Neural crest cell (in vitro differentiated cells): ENCODE measurements around the genes ASB12, ZC3H12B, EDA2R, NONO and TAF1.

DNA sequence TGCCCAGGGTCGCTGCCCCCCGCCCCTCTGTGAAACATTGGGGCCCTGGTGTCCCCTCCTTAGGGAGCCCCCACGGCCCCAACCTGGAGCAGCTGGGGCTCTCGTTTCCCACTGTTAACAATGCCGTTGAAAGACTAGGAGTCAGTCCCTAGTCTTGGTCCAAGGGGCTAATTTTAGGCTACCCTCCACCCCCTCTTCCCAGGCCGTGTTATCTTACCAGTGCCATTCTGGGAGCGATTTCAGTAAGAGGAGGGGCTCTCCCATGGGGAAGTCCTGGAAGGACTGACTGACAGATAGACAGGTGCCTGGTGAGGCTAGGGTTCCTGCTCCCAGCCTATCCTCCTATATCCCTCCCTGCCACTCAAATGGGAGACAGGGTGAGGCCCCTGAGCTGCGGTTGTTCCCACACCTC lies at the start of gene ASB12:
Gene ASB12 (minus strand): TSS at position 122 of the 412 bp plus-strand sequence.
- PRO-cap, result no peak

GRCh38 chrX:65034021-65034997 lies at the start of gene ZC3H12B:
Gene ZC3H12B (plus strand): TSS chrX:65034826.
- PRO-cap, result bidirectional peak, plus-strand start at chrX:65034826, minus-strand start at chrX:65034735

DNA sequence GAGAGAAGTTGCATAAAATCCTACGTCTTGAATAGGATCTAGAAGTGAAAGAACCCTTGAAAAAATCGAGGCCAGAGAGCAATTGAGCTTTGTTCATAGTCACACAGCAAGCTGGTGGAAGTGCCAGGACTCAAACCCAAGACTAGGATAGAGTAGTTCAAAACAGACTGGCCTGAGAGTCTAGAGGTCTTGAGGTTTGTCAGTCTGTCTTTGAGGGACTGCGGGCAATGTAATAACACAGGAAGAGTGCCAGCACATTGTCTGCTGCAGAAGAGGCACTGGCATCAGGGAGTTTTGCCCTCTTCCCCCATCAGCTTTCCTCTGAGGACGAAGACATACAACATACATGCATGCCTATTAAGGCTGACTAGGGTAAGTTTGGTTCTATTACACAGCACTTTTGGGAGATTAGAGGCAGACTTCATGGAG lies 63.9 kb upstream of the LAS1L start:
- PRO-cap, result no peak

DNA sequence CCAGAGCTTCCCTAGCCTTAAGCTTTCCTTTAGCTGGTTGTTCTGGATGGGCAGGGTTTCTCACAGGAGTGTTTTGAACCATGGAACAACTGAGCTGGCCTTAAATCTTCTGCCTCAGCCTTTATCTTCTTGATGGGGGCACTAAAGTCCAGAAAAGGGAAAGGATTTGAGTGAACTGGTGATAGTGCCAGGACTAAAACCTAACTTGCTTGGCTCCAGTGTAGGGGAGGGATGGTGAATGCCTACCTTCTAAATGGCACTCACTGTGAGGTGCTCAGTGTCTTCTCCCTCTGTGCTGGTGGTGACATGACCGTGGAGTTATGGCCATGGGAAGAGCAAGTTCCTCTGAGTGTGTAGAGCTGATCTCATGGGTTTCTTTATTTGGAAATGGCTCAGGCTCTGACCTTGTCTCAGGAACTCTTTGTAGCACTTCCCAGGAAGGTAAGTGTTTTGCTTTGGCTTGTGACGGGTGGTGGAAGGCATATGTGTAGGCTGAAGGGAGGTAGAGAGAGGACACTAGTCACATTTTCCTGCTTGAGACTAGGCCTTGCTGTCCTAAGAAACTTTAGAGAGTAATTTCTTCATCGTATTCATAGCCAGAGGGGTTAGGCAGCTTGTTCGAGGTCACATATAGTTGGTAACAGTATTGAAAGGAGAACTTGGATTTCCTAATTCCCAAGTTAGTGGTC lies 6.4 kb downstream of the MSN start:
- PRO-cap, result no peak

GRCh38 chrX:65705985-65706944 lies 38.8 kb downstream of the MSN start:
- PRO-cap, result no peak

DNA sequence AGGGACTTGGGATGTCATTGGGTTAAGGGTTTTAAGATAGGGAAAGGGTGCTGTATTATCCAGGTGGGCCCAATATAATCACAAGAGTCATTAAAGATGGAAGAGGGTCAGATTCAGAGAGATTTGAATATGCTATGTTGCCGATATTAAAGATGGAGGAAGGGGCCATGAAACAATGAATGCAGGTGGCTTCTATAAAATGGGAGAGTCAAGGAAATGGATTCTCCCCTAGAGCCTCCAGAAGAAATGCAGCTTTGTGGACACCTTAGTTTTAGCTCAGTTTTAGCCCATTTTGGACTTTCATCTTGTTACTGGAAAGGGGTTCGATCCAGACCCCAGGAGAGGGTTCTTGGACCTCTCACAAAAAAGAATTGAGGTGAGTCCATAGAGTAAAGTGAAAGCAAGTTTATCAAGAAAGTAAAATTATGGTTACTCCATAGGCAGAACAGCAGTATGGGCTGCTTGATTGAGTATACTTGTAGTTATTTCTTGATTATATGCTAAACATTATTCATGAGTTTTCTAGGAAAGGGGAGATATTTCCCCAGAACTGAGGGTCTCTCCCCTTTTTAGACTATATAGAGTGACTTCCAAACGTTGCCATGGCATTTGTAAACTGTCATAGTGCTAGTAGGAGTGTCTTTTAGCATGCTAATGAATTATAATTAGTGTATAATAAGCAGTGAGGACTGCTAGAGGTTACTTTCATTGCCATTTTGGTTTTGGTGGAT lies 76.4 kb downstream of the MSN start:
- PRO-cap, result no peak

DNA sequence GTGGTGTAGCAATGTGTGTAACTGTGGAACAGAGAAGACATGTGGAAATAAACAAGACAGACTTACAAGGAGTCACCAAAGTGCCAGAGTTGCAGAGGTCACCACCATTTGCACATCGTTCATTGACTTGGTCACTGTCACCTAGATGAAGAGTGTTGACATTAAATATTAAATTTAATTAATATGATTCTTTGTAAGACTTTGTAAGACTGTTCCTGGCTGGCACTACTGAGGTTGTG lies 12.2 kb upstream of the VSIG4 start:
- PRO-cap, result no peak

DNA sequence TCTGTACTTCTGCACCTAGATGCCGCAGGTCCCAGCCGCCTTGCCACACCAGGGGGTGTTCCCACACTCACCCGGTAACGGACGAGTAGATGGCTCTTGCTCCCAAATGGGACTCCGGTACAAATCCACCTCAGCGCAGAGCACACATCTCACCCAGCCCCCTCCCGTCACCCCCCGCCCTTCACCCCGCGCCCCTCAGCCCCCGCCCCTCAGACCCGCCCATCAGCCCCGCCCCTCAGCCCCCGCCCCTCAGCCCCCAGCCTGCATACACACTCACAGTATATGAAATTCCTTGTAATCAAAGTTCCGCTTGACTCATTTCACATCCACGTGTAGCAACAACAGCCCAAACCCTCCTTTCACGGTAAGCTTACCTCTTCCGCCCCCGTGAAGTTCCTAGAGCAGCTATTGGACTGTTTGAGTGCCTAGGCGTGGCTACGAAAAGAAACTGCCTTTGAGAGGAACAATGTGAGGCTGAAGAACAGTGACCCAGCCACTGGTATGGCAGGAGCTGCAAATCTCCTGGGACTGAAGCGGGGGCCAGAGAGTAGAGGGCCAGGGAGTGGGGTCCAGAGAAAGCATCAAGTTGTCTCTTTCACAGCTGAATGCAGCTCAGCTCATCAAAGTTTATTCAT lies at the start of gene EDA2R:
Gene EDA2R (minus strand): TSS at position 155 of the 635 bp plus-strand sequence.
- PRO-cap, result bidirectional peak, plus-strand start at position 484 of the sequence, minus-strand start at position 151 of the sequence

DNA sequence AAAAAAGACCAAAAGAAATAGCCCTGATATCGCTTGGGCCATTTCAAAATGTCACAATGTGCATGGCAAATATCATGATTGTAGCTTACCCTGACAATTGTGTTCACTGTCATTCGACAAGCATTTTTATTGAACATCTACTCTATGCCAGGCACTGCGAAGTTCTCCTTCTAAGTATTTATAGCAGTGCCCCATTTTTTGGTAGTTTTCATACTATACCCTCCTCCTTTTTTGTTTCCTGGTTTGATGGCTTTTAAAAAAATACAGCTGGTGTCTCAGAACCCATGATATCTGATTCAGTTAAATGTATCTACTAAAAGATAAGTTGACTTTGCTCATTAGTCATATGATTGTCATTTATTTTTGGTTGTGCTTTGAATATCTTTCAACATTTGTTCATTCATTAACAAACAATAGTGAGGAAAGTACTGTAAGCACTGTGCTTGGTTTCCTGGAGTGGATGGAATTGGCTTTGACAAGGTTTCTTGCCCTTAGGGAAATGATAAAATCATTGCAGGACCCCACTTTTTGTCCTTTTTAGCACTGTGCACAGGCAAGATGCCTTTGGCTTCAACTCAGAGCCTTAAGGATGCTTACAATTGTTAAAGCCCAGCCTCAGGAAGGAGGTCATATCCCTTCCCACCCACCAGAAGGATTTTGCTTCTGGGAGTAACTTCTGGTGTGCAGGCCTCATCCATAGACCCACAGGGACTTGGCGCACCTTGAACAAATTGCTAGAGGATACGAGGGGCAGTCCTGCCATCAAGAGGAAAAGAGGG lies 44.2 kb downstream of the STARD8 start:
- PRO-cap, result no peak

DNA sequence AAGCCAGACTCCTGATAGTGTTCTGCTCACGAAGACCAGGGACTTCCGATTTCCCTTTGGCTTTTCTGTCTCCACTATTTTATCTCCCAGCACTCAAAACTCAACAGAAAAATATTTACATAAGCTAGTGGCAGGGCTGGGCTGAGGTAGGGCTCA lies 34.4 kb upstream of the EFNB1 start:
- PRO-cap, result no peak

- PRO-cap, result unidirectional peak, plus-strand start at chrX:68828088
These were observed 954 bp upstream of the EFNB1 start for GRCh38 chrX:68827861-68828273.

- PRO-cap, result no peak
These were observed 19.6 kb downstream of the EFNB1 start for GRCh38 chrX:68848283-68849032.

DNA sequence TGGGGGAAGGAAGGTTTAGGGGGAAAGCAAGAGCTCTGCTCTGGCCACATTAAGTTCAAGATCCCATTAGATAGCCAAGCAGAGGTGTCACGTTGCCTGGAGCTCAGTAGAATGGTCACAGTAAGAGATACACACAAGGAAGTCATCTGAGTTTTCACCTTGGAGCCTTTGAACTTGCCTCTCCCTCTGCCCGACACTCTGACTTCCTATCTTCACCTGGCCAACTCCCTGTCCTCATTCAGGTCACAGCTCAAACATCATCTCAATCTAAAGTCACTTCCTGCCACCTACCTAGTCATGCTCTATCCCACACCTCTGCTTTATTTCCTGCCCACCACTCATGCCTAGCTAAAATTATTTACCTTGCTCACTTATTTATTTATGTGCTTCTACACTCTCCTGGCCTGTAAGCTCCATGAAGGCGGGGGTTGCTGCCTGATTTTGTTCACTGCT lies 40.1 kb downstream of the EFNB1 start:
- PRO-cap, result no peak

GRCh38 chrX:68894139-68894642 lies 65.4 kb downstream of the EFNB1 start:
- PRO-cap, result no peak

DNA sequence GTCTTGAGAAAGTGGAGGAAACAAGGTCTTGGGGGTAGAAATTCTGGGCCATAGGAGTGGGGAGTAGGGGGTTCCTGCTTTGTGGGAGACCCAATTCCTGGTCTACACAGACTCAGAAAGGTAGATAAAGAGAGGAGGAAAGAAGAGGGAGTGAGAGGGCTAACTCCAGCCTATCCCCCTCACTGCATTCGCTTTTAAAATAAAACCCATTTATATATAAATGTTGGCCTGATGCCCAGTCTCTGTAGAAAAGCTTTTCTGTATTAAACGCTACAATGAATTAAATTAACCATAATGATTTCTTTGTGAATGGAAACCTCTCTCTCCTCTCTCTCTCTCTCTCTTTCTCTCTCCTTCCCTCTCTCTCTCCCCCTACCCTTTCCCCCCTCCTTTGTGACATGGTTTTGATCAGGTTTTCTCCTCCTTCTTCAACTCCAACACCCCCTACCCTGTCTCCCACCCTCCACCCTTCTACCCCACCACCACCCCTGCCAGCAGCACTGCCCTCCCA lies 34.8 kb downstream of the PJA1 start:
- PRO-cap, result no peak

DNA sequence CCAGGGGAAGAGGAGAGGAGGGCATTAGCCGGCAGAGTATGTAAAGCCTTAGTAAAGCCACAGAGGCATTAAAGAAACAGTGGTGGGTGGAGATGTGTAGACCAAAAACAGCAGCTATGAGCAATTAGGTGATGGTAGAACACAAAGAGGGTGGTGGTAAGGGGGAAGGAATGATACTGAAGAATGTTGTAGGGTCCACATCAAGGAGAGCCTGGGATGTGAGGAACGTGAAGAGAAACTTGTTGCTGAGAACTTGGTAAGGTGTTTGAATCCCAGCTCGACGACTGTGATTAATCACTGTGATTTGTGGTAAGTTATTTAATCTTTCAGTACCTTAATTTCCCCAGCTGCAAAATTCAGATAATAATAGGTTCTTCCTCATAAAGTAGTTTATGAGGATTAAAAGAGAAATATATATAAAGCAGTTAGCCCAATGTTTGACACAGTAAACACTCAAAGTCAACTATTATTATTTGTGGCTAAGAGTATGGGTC lies 2.4 kb downstream of the IGBP1 start:
- PRO-cap, result no peak

DNA sequence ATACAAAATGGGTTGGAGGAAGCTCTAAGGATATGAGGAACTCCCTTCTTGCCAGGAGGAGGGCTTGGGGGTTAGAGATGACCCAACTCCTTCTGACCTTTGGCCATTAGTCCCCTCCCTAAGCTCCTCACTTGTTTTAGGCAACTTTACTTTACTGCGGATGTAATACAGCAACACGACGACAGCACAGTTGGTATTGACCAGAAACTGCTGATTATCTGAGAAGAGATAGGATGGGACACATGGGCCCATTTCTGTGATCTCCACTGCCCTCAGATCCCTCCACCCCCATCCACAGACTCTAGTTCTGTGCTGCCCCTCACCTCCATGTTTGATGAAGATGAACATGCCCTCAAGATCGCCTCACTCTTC lies 345 bp downstream of the CXorf65 start:
- PRO-cap, result no peak

DNA sequence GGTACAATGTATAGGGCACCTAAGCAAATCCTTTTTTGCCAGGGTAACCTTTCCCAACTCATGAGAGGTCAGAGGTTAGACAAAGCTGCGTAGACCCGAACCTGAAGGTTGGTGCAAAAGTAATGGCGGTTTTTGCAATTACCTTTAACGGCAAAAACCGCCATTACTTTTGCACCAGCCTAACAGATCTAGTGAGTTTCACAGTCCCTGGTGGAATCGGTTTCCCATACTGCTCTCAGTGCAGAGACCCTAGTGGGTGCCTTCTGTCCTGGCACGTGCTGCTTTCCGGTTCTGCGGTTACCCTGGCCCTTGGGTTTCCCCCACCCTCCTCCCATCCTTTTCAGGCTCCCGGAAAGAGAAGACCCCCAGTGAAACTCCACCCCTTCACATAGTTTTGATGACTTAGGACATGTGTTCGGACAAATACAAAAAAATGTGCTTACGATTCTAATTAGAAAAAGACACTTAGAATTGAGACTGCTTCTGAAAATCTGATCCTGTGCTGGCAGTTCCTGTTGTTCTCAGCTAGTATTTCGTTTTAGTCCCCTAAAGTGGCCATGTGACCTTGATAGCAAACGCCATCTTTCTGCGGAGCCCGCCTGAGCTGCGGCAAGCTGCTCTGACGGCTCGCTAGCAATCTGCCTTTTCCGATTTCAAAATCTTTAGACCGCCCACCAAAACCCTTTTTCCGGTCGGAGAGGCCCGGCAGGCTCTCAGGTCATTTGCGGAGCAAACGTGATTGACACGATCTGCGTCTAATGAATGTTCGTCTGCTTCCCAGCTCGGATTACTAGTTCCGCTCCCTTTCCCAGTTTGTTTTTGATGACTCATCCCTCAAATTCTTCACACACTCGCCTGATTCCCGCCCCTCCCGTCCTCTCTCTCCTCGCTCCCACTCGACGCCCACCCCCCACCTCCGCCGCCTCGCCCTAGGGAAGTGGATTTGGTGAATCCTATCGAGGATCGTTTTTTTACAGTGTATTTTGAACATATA lies 37.1 kb downstream of the NLGN3 start:
- PRO-cap, result bidirectional peak, plus-strand start at position 331 of the sequence, minus-strand start at position 265 of the sequence; bidirectional peak, plus-strand start at position 846 of the sequence, minus-strand start at position 640 of the sequence

GRCh38 chrX:71283109-71283779 lies at the start of gene NONO:
Gene NONO (plus strand): TSS chrX:71283635.
- PRO-cap, result bidirectional peak, plus-strand start at chrX:71283202, minus-strand start at chrX:71283250; bidirectional peak, plus-strand start at chrX:71283694, minus-strand start at chrX:71283343

DNA sequence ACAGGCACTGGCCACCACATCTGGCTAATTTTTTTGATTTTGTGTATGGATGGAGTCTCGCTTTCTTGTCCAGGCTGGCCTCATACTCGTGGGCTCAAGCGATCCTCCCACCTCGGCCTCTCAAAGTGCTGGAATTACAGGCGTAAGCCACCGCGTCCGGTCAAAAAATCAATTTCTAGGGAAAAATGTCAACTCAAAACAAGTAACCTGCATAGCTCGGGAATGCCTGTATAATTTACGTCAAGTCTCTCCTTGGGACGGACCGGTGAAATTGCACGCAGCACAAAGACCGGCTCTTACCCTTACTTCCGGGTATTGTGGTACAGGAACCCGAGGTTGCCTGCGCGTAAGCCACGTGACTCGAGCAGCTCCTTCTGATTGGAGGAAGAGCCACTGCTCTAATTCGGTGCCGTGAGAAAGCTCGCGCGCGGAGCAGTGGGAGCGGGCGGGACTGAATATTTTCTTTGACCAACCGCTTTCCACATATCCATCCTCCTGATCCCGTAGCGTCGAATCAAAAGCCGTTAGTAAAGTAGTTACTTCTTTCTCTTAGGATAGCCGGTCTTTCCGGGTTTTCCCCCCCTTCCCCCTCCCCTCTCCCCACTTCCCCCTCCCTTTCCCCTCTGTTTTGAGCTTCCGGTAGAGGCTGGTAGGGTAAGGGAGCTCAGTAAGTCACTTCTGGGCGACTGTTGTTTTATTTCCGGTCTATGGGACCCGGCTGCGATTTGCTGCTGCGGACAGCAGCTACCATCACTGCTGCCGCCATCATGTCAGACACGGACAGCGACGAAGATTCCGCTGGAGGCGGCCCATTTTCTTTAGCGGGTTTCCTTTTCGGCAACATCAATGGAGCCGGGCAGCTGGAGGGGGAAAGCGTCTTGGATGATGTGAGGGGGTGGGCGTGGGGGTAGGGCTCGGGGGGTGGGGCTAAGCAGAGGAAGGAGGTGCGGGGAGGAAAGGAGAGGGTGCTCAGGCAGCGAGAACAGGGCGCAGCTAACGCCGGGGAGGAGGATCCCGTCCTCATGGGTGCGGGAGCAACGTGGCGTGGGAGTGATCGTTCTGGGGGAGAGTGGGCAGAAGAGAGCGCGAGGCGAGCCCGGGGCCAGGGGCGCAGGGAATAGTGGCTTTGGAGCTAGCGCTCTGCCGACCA lies at the start of gene TAF1:
Gene TAF1 (plus strand): TSS at position 750 of the 1,150 bp plus-strand sequence.
- PRO-cap, result bidirectional peak, plus-strand start at position 401 of the sequence, minus-strand start at position 304 of the sequence; bidirectional peak, plus-strand start at position 750 of the sequence, minus-strand start at position 785 of the sequence